Skeletal muscle satellite cell (primary cell): Measurements from ENCODE around the gene NUB1.

DNA sequence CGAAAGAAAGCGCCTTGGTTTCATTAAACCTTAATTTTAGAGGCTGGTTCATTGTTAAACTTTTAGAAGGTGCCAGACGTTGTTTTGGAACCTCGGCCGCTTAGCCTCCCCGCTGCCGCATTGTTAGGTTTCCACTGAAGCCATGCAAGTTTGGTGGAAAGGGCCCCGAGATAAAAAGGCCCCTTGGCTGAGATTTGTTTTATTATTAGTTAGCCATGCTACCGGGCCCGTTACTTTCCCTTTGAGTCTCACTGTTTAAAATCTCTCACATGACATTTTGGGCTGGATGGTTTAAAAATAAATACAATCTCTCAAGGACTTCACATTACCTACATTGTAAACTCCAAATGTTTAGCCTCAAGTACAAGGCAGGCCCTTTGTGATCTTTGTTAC lies 744 bp upstream of the ABCF2 start:
- CAGE, long polyA plus RNA, result no peak

GRCh38 chr7:151239359-151240628 lies 7.5 kb downstream of the CHPF2 start:
- CAGE, long polyA plus RNA, result no peak

GRCh38 chr7:151341324-151342336 lies at the start of gene NUB1:
Gene NUB1 (plus strand): TSS chr7:151341812.
- CAGE, long polyA plus RNA, result start-site peak on the plus strand at chr7:151341819-151341845, 58 and 65 reads in 2 replicates

- CAGE, long polyA plus RNA, result no peak
Measured at GRCh38 chr7:151366896-151367167, 25.2 kb downstream of the NUB1 start.

DNA sequence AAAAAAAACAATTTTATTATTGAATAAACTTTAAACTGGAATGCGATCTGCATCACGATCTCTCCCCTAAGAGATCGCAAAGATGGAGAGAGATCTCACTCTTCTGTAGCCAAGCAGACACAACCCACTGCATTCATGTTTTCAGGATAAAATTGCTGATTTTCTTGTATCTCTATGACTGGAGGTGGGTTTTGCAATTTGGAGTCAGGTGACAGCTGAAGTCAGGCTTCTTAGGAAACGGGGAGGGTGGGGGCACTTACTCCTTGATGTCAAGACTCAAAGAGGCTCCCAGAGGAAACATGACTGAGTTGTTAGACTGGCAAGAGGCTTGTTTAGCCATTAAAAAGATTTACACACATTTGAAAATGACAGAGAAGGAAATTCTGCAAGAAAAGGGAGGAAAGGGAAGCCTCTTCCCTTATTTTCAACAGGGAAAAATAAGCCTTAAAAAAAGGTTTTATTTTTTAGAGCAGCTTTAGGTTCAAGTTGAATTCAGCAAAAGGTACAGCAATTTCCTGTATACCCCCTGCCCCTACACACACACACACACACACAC lies 1.5 kb upstream of the CRYGN start:
- CAGE, long polyA plus RNA, result no peak

GRCh38 chr7:151460408-151461068 lies 20.6 kb upstream of the CRYGN start:
- CAGE, long polyA plus RNA, result no peak

DNA sequence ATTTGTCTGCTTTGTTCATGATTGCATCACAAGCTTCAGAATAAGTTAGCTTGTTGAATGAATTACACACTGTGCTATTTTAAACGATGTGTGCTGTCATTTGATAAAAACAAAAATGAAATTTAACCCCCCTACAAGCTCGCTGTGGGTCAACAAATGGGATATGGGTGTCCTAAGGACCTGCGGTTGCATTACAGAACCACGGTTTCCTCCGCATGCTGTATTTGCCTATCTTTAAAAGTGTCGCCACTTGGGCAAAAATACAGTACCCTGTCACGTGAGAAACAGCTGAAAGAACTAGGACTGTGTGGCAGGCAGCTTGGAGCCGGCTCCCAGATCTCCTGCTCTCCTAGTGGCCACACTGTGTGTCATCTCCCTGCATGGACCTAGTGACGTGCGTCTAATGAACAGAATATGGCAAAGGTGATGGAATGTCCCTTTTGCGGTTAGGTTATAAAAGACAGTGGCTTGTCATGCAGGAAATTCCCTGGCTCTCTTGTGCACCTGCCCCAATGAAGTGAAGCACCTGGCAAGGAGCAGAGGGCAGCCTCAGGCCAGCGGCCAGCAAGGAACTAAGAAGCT lies 32.9 kb upstream of the CRYGN start:
- CAGE, long polyA plus RNA, result no peak

- CAGE, long polyA plus RNA, result no peak
Measured at GRCh38 chr7:151497322-151497951, 22.3 kb downstream of the RHEB start.

GRCh38 chr7:151506703-151507409 lies 12.8 kb downstream of the RHEB start:
- CAGE, long polyA plus RNA, result no peak

DNA sequence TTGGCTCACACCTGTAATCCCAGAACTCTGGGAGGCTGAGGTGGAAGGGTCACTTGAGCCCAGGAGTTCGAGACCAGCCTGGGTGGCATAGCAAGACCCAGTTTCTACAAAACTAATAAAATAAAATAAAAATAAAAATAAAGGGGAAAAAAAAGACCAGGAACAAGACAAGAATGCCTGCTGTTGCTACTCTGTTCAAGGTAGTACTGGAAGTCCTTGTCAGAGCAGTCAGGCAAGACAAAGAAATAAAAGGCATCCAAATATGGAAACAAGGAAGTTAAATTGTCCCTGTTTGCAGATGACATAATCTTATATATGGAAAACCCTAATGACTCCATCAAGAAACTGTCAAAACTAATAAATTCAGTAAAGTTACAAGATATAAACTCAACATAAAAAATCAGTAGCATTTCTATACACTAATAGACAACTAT lies 76.2 kb upstream of the RHEB start:
- CAGE, long polyA plus RNA, result no peak

- CAGE, long polyA plus RNA, result no peak
Measured at GRCh38 chr7:151614415-151615082, 94.9 kb upstream of the RHEB start.

DNA sequence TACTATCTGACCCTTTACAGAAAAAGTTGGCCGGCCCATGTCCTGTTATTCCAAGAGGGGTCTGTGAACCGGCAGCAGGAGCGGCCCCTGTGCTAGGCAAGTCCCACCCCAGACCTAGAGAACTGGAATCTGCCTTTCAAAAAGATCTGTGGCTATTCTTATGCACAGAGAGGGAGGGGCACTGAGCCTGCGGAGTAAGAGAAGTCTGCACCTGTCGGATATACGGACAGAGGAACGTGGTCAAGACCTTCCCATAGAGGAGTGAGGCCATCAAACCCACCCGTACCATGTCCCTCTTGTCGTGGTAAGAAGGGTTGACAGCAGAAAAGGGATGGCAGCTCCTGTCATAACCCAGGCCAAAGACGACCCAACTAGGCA lies 109.5 kb upstream of the RHEB start:
- CAGE, long polyA plus RNA, result no peak

DNA sequence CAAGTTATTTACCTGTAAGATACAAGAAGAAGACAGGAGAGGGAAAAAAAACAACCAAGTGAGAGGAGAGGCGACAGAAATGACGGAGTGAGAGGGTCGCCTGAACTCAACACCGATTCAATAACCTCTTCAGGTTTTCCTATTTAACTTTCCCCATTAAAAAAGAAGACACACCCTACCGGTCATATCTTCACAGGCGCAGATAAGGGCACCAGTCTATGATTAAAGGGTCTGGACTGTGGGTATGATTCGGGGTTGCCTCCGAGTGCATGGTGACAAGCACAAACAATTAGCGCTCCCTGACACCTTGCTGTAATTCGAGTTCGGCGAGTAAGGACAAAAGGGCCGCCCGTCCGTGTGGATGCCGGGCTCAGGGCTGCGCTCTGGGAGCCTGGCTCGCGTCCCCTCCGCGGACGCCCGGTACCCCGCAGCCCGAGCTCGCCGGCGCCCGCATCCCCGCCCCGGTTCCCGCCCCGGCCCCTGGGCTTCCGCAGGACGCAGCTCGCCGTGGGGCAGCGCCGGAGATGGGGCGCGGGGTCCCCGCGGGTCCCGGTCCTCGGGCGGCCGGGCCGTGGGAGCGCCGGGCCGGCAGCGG lies 111.9 kb upstream of the RHEB start:
- CAGE, long polyA plus RNA, result no peak

GRCh38 chr7:151717288-151717846 lies 159.5 kb downstream of the PRKAG2 start:
- CAGE, long polyA plus RNA, result no peak

- CAGE, long polyA plus RNA, result no peak
Measured at GRCh38 chr7:151733890-151734714, 142.8 kb downstream of the PRKAG2 start.

DNA sequence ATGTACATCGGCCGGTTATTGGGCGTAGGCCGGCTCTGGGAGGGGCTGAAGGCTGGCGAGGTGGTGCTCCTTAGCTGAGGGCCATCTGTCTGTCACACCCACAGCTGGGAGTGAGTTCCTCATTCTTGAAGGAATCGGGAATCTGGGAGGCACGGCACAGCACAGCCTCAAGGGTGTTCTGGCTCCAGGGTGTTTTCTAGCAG lies 121.9 kb downstream of the PRKAG2 start:
- CAGE, long polyA plus RNA, result no peak

GRCh38 chr7:151768991-151769887 lies 107.7 kb downstream of the PRKAG2 start:
- CAGE, long polyA plus RNA, result no peak

DNA sequence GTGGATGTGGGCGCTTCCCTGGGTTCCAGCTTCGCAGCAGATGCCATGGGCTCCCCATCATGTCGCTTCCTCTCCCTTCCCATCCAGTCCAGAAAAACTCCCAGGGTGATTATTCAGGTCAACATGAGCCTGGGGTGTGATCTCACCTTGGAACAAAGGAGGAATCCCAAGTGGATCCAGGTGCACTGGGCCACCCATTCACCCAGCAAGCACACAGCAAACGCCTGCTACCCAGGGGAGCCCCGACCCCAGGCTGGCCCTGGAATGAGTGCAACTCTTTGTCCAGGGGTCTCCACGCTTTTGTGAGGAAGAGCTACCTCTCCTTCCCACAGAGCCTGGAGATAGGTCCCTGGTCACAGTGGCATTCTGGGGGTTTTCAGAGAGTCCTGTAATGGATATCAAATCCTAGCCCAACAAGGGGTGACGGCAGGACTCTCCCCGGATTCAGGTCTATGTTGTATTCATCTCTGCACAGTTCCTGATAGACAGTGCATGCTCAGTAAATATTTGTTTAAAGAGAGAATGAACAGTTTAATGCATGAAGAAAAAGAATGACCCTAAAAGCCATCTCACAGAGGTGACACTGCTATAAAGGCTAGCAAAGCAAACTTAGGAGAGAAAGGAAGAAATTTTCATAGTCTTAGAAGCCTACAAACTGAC lies 48.9 kb downstream of the PRKAG2 start:
- CAGE, long polyA plus RNA, result no peak

DNA sequence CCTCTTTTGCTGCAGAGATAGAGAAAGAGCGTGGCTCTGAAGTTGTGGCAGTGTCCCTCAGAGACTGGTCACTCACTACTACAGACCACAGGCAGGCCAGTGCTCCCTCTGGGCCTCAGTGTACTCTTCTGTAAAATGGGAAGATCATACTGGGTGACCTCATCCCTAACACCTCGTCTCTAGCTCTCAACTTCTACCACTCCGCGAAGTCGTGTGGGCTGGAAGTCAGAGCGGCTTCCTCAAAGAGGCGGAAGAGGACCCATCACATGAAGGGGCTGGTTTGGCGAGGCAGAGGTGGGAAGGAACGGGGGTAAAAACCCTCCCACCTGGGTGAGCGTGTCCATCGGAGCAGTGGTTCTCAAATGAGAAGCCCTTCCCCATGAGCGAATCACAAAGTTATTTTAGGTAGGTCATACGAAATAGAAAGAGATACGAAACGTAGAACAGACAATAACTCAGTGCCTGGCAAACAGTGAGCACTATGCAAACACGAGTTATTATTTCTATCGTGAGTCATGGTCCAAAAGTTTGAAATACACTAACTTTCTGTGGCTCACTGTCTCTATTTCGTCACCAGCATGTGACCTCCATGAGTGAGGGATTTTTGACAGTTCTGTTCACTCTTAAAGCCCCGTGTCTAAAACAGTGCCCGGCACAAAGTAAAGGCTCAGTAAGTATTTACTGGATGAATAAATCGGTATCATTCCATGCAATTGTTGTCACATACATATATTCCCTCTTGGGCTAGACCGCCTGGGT lies 32.6 kb downstream of the PRKAG2 start:
- CAGE, long polyA plus RNA, result no peak

- CAGE, long polyA plus RNA, result no peak
Measured at GRCh38 chr7:151857161-151857789, 19.6 kb downstream of the PRKAG2 start.